Duodenum (tissue), 1 donor: Measurements from ENCODE around the genes RAB15, FNTB and PALS1.

- PRO-cap: no peak
Measured at GRCh38 chr14:64754568-64755343, 50.5 kb downstream of the PLEKHG3 start.

- PRO-cap: bidirectional peak, plus-strand start at chr14:64972393, minus-strand start at chr14:64972310
Measured at GRCh38 chr14:64971437-64972921, at the start of gene RAB15. TSS of gene RAB15 (minus strand) at chr14:64972336.

DNA sequence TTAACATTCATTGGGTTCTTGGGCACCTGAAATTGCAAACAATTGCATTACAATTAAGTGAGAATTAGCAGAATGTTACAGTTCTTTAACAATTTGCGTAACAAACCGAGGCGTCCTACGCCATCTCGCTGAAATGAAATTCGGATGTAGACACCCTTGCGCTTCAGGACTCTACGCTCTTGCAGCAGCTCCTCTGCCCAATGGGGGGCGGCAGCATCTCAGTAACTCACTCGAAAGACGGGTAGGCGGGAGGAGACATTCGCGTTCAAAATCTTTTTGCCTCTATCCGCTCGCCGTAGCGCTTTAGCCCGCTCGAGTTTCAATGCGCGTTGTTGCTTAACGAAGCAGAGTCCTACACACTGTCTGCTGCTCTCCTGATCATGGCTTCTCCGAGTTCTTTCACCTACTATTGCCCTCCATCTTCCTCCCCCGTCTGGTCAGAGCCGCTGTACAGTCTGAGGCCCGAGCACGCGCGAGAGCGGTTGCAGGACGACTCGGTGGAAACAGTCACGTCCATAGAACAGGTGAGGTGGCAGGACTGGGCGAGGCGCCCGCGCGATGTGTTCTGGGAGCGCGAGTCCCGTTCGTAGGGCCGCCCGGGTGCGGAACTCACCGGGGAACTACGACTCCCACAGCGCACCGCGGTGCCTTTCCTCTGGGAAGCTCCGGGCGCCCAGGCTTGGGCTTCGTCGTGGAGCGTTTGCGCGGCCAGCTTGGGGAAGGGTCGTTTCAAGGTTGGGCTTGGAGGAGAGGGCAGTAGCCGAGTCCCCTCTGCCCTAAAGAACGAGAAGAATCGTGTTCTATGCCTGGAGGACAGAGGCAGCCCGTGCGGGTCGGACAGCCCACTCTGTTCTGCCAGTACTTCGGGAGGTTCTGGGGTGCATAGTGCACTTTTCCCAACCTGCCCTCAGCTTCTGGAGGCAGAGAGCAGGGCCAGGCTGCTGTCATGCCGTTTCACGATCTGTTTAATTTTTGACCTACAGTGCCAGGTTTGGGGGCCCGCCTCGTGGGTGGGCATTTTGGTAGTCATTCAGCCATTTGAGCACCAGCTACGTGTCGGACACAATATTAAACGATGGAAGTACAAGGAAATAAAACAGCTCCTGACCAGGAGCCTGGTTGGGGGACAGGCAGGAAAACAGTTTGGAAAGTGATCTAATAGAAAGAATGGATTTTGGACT lies at the start of gene FNTB:
Gene FNTB, plus strand, starts transcription at position 322 of the 1,181 bp plus-strand sequence.
- PRO-cap: unidirectional peak, plus-strand start at position 306 of the sequence; unidirectional peak, plus-strand start at position 347 of the sequence; bidirectional peak, plus-strand start at position 647 of the sequence, minus-strand start at position 499 of the sequence

DNA sequence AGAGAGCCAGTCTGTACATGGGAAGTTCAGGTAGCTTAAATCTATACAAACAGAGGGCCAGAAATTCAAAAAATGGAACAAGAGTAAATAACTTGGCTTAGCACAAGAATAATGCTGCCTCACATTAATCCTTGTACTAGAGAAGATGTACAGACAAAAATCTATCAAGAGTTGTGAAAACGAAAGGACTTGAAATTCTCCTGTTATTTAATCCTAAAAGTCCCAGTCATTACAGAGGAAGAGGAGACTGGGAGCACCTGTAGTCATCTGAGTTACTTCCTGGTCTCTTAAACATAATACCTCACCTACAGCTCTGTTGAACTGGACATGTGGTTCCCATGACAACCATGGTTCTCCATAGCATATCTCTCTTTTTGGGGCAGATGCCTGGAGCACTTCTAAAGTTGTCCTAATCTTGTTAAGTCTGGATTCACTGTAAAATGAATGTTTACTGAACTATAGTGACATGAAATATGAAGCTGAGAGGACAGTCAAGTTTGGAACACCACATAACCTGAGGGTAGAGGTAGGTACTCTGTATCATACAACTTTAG lies 7.3 kb downstream of the MAX start:
- PRO-cap: no peak

DNA sequence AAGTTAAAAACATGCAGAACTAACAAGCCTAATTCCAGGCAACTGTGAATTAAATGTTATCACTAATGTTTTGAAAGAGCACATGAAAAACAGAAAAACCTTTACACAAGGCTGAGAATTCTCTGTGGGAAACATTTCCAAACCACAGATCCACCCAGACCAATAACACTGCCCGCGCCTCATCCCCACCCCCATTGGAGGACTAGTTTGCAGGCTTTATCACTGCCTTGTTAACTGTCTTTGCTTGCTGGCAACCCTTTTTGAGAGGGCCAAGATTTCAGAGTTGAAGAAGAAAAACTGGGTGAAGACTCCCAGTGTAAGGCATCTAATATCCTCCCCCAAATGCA lies 6.0 kb downstream of the MAX start:
- PRO-cap: no peak

DNA sequence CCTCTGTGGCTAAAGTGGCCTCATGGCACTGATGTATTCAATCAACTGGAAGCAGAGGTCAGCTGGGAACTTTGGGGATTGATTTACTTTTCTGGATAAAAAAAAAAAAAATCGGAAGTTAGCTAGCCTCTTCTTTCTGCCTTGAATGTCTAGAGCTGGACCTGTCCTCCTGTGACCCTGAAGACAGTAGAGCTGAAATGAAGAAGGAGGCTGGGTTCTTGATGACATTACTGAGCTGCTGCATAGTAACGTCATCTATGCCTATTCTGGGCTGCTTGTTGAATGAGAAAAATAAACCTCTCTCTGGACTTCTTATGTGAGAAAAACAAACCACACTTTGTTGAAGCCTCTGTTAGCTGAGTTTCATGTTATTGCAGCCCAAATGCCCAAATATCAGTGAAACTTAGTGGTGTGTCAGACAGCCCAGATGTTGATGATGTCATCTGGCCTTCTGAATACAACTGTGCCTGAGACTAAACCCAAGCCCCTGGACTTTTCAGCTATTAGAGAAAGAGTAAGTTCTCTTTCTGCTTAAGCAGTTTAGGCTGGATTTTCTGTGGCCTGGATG lies 67.0 kb upstream of the MAX start:
- PRO-cap: no peak

GRCh38 chr14:65229524-65230597 lies 127.5 kb upstream of the MAX start:
- PRO-cap: unidirectional peak, plus-strand start at chr14:65229898; bidirectional peak, plus-strand start at chr14:65230084, minus-strand start at chr14:65230051; unidirectional peak, minus-strand start at chr14:65230512

DNA sequence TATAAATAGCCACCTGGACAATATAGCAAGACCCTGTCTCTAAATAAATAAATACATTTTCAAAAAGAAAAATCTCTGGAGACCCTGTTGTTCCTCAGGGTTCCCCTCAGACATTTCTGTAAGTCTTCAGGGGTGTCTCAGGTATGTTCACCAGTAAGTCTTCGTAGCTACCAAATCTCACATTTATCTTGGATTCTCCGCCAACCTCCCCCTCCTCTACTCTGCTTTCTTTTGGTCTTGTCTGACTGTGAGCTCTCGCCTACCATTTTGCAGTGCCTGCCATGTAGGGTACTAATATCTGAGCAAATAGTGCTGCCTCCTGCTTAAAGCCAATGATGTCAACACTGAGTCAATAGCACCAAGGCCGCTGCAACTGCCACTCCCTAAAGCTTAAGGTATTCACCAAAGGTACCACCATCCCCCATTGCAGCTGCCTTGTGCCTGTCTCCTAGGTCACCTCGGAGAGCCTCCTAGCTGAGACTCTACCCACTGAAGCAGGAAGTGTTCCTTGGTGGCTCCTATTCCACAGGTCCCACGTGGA lies 114.9 kb upstream of the FUT8 start:
- PRO-cap: no peak

GRCh38 chr14:65301636-65302437 lies 110.7 kb upstream of the FUT8 start:
- PRO-cap: bidirectional peak, plus-strand start at chr14:65302254, minus-strand start at chr14:65302034

GRCh38 chr14:66432221-66432674 lies 53.9 kb upstream of the CCDC196 start:
- PRO-cap: no peak

DNA sequence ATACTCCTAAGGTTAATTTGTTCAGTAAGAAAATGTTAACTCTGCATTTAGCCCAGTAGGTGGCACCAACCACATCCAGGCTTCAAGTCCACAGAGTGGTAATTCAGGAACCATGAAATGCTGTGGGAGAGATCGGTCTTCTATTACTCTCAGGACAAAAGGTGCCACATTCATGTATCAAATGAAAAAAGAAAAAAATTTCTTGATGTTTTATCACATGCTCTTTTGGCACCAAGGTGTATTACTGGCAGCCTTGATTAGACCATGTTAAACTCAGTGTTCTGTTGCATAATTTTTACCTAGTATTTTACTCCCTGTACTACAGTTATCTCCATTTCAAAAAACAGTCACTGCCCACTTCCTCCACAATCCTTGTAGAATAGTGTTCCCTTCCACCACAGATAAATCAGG lies 9.4 kb downstream of the CCDC196 start:
- PRO-cap: no peak

- PRO-cap: no peak
Measured at GRCh38 chr14:66944734-66945220, 244.5 kb upstream of the GARIN2 start.

GRCh38 chr14:67115840-67116295 lies 73.4 kb upstream of the GARIN2 start:
- PRO-cap: no peak

DNA sequence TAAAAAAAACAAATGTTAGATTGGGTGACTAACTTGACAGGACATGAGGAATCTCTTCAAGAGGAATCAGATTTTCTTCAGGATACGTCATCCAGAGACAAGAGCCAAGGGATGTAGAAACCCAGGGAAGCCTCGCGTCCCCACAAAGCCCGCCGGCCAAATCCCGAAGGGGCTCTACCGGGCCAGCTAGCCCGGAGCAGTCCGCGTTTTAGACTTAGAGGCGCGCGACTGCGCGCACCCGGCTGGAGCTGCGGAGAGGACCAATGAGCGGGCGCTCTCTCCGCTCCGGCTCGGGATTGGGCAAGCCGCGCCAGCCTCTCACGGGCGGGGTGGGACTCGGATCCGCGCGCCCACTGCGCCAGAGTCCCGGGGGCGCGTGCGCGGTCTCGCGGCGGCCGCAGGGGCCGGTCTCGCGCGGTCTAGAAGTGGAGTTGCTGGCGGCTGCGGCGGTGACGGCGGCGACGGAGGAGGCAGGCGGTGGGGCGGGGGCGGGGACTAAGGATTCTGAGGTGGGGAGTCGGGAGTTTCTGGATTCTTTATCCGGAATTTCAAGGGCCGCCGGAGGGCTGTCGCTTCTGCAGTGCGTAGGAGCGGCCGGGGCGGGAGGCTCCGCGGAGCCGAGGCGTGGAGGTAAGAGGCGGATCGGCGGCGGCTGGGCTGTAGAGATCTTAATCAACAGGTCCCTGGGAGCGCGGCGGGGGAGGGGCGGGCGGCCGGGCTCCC lies at the start of gene PALS1:
Gene PALS1, plus strand, starts transcription at position 532 of the 723 bp plus-strand sequence.
- PRO-cap: bidirectional peak, plus-strand start at position 539 of the sequence, minus-strand start at position 210 of the sequence

DNA sequence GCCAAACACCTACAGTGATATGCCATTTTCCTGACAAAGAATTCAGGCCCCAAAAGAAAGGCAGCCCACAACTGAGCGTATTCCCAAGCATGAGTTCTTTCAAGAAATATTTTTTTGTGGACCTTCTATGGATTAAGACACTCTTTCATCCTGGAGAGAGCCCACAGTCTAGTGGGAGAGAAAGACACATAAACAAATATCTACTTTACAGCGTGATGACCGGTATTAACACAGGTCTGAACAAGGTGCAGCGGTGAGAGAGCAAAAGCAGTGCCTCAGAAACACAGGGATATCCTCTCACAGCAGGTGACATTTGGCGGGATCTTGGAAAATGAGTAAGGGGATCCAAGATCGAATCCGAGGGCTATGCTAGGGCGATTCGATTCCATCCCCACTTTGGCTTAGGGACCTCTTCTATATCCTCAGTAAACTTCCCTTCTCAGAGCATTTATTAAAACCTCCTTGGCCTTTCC lies 766 bp downstream of the ATP6V1D start:
- PRO-cap: no peak

DNA sequence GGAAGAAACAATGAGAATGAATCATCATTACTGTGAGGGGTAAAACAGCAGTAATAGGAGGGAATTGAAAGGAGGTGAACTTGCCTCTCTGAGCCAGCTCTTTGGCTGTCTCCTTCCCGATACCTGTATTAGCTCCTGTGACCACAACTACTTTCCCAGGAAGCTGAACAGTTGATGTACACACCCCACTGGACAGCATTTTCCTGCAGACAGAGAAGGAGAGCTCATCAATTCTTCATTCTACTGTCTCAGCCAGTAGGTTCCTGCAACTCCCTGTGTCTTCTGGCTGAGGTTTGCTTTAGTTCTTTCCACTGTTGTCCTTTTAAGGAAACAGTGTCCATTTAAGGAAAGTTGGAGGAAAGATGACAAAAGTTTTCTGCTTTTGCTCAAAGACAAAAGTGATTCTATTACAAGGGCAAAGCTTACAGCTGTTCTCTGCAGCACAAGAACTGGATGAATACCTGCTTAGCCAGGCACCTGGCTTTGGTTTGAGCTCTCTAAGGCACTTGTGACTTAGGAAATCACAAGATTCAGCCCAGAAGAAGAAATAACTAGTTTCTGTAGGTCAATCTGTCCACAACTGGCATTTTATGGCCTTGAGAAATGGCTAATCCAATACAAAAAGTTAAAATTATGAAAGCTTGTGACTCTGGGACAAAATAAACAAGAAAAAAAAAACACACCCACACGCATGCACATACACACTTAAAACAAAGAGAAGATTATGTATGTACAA lies 2.5 kb downstream of the RDH11 start:
- PRO-cap: no peak

GRCh38 chr14:67722237-67722822 lies 20.6 kb downstream of the RDH12 start:
- PRO-cap: no peak

- PRO-cap: no peak
Measured at GRCh38 chr14:68284809-68285313, 465.3 kb downstream of the RAD51B start.

DNA sequence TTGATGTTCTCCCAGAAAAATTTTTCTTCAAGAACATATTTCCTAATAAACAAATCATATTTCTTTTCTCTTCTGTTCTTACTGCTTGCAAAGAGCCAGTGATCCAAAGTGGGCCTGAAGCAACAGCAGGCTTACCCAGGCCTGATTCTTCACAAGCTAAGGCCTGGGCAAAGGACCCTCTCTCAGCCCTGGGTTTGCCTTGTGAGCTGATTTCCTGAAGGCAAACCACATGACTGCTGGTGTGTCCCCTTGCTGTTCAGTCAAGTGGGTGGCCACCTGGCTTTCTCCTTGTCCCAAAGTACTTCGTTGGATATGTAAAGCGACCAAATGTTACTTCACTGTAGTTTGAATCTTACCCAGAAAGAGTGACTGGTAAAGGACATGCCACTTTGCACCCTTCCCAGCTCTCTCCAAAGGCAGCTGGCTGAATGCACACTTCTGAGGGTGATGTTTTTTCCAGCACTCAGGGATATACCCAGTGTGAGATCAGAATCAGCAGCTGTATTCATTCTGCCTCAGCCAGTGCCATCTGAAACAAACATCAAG lies 392.9 kb downstream of the ZFP36L1 start:
- PRO-cap: no peak

GRCh38 chr14:68546864-68547339 lies 246.0 kb downstream of the ZFP36L1 start:
- PRO-cap: no peak